SK-N-SH (cell line): ENCODE measurements around the genes RPP25 and MAN2C1.

- RRBS, result no CpG with 5 or more reads among the region's 13 CpGs
CAGE:
- cytosol, long polyA plus RNA, result no peak
- long polyA plus RNA, result no peak
- nucleus, long polyA plus RNA, result no peak
Measured at GRCh38 chr15:74136935-74137603, 6.7 kb downstream of the ISLR2 start.

DNA sequence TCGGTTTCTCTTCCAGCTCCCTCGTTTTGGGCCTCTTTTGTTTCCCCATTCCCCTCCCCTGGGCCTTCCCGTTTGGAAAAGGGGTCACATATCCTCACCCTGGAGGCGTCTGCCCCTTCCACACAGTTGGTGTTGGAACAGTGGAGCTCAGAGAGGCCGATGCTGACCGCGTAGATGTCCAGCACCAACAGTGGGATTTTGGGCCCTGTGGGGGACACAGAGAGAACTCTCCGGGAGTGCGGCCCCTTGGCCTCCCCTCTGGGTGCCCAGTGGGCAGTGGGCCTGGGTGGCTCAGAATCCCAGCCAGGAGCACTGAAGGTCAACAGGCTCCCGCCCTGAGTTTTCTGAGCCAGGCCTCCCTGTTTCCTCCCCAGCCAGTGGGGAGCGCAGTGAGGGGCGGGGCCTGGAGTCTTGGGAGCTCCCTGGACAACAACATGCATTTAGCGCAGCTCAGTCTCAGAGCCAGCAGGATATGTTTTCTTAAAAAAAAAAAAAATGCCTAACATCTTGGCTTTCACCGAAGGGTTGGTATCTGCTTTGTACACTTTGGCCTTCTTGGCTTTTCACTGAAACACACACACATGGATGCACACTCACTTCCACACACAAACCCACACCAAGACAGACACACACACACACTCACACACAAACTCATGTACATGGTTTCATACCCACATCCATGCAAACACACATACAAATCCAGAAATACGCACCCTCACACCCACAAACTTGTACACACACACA, 639 bp upstream of the ISLR start:
- RRBS, result no CpG with 5 or more reads among the region's 15 CpGs
CAGE:
- cytosol, long polyA plus RNA, result no peak
- long polyA plus RNA, result no peak
- nucleus, long polyA plus RNA, result no peak

DNA sequence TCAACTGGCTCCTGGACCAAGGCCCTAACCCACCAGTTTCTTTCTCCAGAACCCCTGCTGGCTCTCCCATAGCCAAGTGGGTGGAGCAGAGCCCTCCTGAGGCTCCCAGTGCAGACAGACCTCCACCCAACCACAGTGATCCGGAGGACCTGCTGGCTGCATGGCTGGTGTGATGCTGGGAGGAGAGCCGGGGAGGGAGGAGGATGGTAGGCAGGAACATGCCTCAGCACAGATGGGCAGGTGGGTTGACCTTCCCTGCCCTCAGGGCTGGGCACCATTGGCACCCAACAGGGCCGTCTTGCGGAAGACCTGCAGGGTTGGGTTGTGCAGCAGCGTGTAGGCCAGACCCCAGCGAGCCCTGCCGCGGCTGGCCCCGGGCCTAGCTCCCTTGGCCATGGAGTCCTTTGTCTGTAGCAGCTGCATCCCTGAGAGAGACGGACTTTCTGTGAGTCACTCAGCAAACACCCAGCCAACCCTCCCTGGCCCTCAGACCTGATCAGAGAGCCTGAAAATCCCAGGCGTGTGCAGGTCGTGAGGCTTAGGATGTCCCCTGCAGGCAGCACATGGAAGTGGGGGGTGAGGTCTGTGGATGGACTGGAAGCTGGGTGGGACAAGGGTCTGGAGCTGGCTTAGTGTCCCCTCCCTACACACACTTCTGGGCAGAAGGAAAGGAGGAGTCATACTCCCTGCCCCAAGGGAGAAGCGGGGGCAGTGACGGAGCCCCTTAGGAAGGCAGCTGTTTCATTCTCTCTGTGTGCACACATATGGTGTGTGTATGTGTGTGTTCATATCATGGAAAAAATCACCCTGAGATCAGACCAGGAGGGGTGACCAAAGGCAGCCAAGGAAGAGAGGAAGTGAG, 6.5 kb downstream of the ISLR start:
- RRBS, result 91% methylated on average over 2 of the region's 14 CpGs
CAGE:
- cytosol, long polyA plus RNA, result no peak
- long polyA plus RNA, result no peak
- nucleus, long polyA plus RNA, result no peak

DNA sequence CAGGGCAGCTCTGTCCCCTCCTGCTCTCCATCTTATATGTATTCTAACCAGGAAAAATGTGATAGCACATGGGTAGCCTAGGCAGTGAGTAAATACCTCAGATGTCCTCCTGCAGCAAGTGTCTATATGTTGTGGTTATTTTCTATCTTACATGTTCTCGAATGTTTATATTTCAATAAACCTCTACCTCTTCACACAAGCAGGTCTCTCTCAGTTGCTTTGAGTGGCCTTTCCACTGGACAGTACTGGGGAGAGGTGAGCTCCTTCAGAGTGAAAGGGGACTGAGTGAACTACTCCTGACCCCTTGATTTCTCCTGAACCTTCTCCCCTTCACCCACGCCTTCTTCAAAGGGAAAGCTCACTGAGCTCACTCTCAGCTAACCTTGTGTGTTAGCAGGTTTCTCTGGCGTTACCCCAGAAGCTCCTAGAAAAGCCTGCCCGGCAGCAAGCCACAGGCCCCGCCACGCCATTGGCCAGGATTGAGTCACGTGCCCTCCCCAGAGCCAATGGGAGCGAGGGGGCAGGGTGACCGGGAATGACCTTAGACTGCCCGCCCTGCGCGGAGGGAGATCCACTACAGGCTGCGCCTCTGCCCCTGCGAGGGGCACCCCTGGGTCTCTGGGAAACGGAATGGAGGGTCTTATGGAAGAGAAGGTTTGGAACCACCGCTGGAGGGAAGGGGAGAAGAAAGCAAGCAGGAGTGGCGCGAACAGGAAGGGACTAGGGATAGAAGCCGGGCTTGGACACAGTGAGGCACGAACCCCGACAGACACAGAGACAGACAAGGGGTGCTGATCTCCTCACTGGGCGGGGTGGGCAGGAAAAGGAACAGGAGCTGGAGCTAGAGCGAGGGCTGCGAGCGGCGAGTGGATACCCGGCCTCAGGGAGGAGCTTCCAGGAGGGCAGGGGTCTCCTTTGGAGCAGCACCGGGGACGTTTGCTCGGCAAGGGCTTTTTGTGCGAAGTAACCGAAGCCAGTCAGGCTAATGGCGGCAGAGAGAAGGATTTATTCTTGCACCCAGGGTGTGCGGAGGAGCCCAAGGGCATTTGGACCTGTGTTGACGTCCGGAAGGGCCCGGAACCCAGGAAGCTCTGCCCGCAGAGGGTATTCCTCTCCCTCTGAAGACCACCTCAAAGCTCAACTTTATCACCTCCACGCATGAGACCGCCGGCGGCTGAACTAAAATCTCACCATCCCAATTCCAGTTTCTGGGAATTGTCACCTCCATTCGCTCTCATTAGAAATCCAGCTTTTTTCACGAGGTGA, 17.3 kb upstream of the CLK3 start:
- RRBS, result 30% methylated on average over 12 of the region's 44 CpGs
CAGE:
- cytosol, long polyA plus RNA, result no peak
- long polyA plus RNA, result no peak
- nucleus, long polyA plus RNA, result no peak

- RRBS, result no CpG with 5 or more reads among the region's 34 CpGs
CAGE:
- cytosol, long polyA plus RNA, result no peak
- long polyA plus RNA, result no peak
- nucleus, long polyA plus RNA, result no peak
Measured at GRCh38 chr15:74621532-74622268, 6.1 kb downstream of the CLK3 start.

DNA sequence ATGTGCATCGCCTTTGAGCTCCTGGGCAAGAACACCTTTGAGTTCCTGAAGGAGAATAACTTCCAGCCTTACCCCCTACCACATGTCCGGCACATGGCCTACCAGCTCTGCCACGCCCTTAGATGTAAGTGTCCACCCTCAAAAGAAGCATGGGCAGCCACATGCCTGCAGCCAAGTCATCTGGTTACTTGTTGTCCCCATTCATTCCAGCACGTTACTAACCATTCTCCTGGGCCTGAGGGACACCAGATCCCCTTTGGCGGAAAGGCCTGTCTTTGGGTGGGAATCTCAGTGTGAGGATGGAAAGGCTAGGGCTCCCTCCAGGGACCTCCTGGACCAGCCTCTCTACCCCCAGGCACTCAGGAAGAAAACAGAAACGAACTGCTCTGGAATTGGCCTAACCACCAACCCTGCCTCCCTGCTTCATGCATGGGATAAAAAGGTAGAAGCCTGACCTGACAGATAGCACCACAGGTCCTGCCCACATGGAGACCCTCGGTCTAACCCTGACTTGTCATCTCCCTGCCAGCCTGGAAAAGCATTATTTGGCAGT, 10.3 kb downstream of the CLK3 start:
- RRBS, result no CpG with 5 or more reads among the region's 7 CpGs
CAGE:
- cytosol, long polyA plus RNA, result no peak
- long polyA plus RNA, result no peak
- nucleus, long polyA plus RNA, result no peak

DNA sequence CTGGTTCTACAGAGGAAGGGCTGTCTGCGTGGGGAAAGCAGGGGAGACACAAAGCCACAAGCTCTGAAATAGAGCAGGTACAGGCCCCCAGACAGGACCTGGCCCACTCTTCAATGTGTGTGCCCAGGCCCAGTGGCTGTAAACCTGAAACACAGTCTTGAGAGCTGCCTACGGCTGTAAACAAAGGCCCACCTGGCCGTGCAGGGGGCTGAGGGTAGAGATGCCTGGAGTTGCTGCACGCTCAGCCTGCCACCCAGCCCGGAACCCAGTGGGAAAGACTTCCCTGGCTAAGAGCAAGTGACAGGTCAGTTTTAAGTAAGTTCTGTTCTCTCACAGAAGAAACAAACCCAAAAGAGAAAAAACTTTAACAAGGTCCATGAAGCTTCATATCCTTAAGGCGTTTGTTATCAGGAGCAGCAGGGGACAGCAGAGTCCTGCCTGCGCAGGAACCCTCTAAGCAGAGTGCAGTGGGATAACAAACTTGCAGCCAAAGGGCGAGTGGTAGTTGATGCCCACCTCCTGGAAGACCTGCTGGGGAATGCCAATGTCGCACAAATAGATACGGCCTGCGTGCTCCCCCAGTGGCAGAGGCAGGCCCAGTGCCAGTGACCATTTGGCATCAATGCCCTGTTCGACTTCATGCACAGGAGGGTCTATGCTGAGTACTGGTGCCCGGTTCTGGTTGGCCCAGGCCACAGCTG, 16.7 kb downstream of the CLK3 start:
- RRBS, result no CpG with 5 or more reads among the region's 13 CpGs
CAGE:
- cytosol, long polyA plus RNA, result no peak
- long polyA plus RNA, result no peak
- nucleus, long polyA plus RNA, result no peak

DNA sequence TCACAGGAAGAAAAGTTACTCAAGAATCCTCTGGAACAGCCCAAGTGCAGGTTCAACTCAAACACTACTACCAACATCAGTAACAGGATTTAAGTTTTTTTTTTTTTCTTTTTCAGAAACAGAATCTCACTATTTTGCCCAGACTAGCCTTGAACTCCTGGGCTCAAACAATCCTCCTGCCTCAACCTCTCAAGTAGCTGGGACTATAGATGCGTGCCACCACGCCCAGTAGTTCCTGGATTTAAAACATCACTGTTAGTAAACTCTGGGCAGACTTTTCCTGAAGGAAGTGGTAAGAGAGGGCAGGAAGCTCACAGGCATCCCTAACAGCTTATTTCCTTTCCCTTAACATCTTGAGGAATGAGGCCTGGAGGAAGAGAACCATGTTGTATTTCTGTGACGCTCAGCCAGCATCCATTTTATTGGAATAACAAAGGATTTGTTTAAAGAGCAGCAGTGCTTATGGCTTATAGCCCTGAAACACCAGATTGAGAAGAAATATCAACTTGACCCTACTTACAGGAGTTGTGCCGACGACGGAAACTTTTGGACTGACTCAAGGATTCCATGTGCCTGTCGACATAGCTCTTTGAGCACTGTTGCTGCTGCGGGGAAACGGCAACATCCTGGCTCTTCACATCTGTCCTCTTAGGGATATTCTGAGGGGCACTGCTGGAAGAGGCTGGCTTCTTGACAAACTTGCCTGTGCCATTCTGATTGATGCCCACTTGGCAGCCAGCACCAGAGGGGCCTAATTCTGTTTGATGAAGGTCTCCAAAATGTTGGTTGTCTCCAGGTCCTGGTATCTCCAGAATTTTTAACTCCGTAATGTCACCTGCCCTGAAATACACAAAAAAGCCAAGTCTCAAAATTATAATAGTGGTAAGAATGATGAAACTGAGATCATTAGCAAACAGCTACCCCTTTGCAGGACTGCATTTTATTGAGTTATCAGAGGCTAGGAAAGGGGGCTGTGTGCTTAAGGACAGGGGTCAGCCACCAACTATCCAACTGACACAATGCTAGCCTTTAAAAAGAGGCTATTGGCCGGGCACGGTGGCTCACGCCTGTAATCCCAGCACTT, 24.5 kb downstream of the EDC3 start:
- RRBS, result no CpG with 5 or more reads among the region's 13 CpGs
CAGE:
- cytosol, long polyA plus RNA, result no peak
- long polyA plus RNA, result no peak
- nucleus, long polyA plus RNA, result no peak

DNA sequence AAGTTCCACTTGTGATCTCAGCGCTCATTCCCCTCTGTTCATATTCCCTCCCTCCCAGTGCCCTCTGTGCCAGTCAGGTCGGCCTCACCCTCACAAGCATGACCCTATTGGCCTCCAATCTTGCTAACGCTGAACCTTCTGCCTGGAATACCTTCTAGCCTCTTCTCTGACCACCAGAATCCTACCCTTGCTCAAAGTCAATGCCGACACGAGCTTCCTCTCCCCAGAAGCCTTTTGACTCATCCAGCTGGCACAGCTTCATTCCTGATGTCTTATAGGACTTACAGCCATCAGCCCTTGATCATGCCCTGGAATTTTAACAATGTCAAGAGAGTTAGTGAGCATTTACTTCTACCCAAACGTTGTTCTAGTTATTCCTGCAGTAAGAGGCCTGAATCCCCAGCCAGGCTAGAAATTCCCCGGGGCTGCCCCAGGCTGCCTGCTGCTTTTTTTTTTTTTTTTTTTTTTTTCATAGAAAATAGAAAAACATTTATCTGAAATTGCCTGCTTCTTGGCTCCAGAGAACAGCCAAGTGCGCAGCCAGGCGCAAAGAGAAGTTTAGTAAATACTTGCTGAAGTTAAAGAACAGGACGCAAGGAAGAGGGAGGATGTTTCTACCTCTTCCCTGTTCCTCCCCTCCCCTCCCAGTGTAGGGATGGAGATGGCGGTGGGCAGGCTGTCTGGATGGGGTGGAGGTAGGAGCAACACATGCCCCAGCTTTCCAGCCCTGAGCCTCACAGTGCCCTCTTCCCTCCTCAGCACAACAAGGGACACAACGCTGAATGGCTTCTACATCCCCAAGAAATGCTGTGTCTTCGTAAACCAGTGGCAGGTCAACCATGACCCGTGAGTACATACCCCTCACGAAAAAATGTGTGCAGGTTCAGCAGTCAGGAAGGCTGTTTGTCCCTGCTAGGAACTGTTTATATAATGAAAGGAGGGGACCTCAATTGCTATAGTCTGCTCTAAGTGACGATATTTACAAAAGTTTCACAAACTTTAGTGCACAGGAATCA, 4.1 kb downstream of the CYP1A2 start:
- RRBS, result no CpG with 5 or more reads among the region's 16 CpGs
CAGE:
- cytosol, long polyA plus RNA, result no peak
- long polyA plus RNA, result no peak
- nucleus, long polyA plus RNA, result no peak

DNA sequence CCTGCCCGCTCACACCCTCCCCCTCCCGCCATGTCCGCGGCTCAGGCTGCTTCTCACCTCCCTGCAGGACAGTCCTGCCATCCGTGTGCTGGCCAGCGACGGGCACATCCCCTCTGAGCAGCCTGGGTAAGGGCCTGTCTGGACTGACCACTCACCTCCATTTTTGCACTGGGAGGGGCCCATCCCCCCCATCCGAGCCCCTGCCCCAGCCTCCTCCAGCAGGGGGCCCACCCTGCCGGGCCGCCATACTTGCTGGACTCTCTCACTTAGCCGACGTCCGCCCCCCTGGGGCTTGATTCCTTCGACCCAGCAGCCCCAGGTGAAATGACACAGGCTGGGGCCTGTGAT, 3.9 kb downstream of the LMAN1L start:
- RRBS, result no CpG with 5 or more reads among the region's 14 CpGs
CAGE:
- cytosol, long polyA plus RNA, result no peak
- long polyA plus RNA, result no peak
- nucleus, long polyA plus RNA, result no peak

DNA sequence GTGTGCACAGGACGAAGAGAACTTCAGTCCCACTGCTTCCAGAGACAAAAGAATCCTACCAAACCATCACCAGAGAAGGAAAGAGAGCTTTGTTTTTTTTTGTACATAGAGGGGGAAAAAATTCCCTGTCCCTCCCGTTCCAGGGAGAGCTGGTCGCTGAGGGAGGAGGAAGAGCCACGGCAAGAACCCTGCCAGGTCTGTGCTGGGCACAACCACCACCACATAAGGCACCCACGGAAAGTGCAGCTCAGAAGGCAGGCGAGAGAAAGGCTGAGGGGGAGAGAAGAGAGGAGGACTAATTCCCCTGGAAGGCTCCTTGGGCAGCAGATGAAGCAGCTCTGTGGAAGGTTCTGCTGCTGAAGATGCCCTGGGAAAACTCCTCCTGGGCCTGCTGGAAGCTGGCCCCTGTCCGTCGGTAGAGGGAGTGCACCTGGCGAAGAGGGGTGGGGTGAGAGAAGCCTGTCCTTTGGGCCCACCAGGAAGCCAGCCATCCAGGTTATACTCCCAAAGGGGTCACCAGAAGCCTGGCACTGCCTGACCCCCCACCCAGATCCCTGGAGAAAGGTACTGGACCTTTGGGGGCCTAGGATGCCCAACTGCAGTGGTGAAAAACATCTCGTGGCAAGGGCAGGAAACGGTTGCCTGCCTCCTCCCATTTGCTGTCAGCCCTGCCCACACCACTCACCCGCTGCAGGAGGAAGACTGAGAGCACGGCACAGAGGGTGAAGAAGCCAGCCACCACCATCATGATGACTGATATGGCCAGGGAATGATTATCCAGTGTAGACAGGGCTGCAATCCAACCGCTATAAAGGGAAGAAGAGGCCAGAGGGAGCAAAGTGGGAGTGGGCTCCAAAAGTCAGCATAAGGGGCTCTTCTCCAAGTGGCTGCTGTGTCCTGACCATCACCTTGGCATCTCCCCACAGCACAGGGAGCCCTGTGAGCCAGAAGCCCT, 2.1 kb upstream of the ULK3 start:
- RRBS, result no CpG with 5 or more reads among the region's 14 CpGs
CAGE:
- cytosol, long polyA plus RNA, result no peak
- long polyA plus RNA, result no peak
- nucleus, long polyA plus RNA, result no peak

DNA sequence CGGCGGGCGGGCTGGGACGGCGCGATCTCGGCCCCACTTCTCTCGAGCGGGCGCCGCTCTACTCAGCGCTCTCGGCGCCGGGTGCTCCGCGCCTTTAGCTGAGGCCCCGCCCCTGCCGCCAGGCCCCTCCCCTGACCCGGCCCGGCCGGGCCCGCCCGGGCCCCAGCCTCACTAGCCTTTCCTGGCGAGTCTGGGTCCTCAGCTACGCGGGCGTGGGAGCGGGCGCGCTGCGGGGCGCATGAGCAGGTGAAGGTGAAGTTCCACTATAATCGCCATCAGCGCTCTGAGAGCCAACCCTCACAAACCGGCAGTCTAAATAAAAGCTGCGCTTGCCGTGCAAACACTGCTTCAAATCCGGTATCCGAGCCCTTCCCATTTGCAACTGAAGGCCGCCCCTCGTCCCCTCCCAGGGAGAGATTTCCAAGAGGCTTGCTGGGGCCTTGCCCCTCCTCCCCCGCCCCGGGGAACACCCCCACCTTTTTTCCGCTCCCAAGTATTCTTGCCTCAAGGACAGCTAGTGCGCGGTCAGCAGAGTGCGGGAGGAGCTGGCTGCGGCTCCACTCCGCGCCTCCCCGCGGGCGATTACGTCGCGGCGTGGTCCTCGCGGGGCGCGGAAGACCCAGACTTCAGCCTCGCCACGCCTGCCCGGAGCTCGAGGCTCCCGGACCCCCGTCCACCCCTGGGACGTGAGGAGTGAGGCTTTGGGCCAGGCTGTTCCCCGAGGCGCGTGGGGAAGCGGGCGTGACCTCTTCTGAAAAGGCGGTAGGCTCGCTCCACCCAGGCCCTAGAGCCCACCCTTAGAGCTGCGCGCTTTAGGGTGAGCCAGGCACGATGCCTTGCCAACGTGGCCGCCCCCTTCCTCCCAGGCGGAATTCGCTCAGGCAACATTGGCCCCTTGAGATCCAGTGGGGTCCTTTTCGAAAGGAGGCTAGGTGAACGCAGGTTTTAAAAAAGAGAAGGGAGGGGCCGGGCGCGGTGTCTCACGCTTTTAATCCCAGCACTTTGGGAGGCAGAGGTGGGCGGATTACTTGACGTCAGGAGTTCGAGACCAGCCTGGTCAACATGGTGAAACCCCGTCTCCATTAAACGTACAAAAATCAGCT, at the start of gene RPP25:
RPP25 (minus strand) TSS at position 67 of the 1,103 bp plus-strand sequence.
- RRBS, result 2% methylated on average over 23 of the region's 94 CpGs
CAGE:
- cytosol, long polyA plus RNA, result no peak
- long polyA plus RNA, result no peak
- nucleus, long polyA plus RNA, result no peak

DNA sequence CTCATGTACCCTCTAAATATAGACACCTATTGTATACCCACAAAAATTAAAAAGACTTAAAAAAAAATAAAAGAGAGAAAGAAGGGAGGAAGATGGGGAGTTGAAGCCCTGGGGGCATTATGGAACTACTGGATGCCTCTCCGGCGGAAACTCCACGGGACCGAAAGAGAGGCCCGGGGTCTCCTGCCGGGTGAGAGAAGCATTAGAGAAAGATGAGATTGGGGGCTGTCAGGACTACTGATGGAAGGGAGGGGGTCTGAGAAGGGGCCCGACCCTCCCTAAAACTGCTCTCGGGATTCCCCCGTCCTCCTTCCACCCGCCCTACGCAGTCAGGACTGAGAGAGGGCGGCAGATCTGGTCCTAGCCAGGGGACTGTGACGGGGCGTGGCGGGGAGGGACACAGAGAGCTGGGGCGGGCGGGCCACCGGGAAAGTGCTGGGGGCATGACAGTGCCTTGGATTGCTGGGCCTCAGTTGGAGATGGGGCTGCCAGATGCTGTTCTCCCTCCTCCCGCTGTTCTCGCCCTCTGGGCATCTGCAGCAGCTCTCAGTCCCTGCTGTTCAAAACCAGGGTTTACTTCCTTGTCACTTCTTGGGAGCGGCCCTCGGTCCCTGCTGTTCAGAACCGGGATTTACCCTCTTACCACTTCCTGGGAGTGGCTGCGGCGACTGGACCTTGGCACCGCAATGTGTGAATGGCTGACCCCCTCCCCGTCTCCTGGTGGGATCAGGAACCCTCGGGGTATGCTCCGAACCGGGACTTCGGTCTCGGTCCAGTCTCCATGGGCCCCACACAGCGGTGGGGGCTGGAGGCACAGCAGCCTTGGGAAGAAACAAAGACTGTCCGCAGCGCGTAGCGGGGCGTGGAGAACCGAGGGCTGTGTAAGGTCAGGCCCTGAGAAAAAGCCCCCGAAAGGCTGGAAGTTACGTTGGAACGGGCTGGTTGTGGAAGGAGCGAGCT, 1.8 kb upstream of the RPP25 start:
- RRBS, result no CpG with 5 or more reads among the region's 43 CpGs
CAGE:
- cytosol, long polyA plus RNA, result no peak
- long polyA plus RNA, result no peak
- nucleus, long polyA plus RNA, result no peak

DNA sequence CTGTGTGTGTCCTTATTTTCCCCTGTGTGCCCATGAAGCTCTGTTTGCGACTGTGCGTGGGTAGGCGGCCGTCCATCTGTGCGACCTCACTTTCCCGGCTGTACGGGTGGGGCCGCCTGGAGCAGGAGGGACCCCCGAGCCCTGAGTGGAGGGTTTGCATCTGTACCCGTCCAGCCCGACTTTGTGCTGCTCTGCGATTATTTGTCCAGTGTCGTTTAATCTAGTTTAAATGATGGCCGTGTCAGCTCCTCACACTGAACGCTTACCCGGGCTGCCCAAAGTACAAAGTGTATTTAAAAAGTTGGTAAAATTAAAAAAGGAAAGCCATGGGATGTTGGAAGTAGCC, 306 bp downstream of the PPCDC start:
- RRBS, result no CpG with 5 or more reads among the region's 16 CpGs
CAGE:
- cytosol, long polyA plus RNA, result no peak
- long polyA plus RNA, result no peak
- nucleus, long polyA plus RNA, result no peak

DNA sequence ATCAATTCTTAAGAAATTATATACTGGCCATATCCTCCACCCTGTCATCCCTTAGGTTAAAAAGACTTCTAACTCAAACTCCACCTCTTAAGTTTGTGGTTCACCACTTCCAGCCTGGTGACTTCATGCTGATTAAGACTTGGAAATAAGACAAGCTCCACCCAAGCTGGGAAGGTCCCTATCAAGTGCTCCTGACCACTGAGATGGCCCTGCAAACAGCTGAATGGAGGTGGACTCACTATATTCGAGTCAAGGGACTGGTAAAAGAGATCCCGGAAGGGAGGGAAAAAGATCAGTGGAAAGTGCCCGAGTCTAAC, 43.7 kb downstream of the PPCDC start:
- RRBS, result no CpG with 5 or more reads among the region's 3 CpGs
CAGE:
- cytosol, long polyA plus RNA, result no peak
- long polyA plus RNA, result no peak
- nucleus, long polyA plus RNA, result no peak

GRCh38 chr15:75108938-75109673, 85.7 kb downstream of the PPCDC start:
- RRBS, result no CpG with 5 or more reads among the region's 17 CpGs
CAGE:
- cytosol, long polyA plus RNA, result no peak
- long polyA plus RNA, result no peak
- nucleus, long polyA plus RNA, result no peak

GRCh38 chr15:75208151-75208854, 6.6 kb downstream of the C15orf39 start:
- RRBS, result 81% methylated on average over 4 of the region's 39 CpGs
CAGE:
- cytosol, long polyA plus RNA, result no peak
- long polyA plus RNA, result no peak
- nucleus, long polyA plus RNA, result no peak

GRCh38 chr15:75368239-75369099, at the start of gene MAN2C1:
Gene MAN2C1, minus strand, starts transcription at chr15:75368607.
- RRBS, result 2% methylated on average over 33 of the region's 65 CpGs
CAGE:
- cytosol, long polyA plus RNA, result no peak
- long polyA plus RNA, result no peak
- nucleus, long polyA plus RNA, result no peak

GRCh38 chr15:75371380-75372185, 3.2 kb upstream of the MAN2C1 start:
- RRBS, result no CpG with 5 or more reads among the region's 6 CpGs
CAGE:
- cytosol, long polyA plus RNA, result no peak
- long polyA plus RNA, result no peak
- nucleus, long polyA plus RNA, result no peak

GRCh38 chr15:75389597-75390092, 21.2 kb upstream of the MAN2C1 start:
- RRBS, result no CpG with 5 or more reads among the region's 2 CpGs
CAGE:
- cytosol, long polyA plus RNA, result no peak
- long polyA plus RNA, result no peak
- nucleus, long polyA plus RNA, result no peak